Cardiac ventricle fibroblast (primary cell): ENCODE data around the gene EIF2B2.

DNA sequence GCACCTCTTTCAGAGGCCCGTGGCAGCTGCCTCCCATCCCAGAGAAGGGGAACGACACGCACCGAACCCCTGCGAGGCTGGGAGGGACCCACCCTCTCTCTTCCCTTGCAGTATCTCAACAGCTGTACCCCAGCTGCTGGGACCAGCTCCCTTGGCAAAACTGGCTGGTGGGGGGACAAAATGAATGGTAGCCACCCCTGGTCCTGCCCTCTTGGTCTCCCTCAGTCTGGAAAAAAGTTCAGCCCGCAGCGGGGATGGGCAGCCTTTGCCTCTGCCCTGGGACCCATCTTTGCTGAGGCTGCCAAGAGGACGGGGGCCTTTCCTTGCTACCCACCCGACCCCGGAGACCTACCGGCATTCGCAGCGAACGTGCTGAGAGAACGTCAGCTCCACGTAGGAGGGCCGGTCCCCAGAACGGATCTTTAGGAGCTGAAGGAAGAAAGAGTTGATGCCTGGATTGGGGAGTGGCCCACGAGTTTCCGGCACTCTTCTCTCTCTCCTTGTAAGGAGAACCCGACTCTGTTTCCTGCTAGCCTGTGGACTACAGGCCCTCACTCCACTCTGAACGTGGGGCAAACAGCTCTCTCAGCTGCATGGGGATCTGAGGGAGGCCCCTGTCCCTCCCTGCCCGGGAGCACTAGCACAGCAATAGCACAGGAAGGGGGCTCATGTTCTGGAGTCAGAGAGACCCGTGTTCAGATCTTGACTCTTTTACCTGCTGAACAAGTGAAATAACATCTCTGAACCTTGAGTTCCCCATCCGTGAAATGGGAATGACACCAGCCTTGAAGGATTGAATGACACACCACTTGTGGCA, 7.0 kb downstream of the PGF start:
- RAMPAGE, long total RNA: no peak

- RAMPAGE, long total RNA: no peak
These were observed 2.5 kb upstream of the PGF start for GRCh38 chr14:74957873-74958326.

GRCh38 chr14:74974046-74974793, 18.8 kb upstream of the PGF start:
- RAMPAGE, long total RNA: no peak

- RAMPAGE, long total RNA: start-site peak on the plus strand at chr14:75002916-75002943, 32 and 19 reads in 2 replicates
These were observed at the start of gene EIF2B2 for GRCh38 chr14:75002253-75003207. TSS of gene EIF2B2 (plus strand) at chr14:75002921.

DNA sequence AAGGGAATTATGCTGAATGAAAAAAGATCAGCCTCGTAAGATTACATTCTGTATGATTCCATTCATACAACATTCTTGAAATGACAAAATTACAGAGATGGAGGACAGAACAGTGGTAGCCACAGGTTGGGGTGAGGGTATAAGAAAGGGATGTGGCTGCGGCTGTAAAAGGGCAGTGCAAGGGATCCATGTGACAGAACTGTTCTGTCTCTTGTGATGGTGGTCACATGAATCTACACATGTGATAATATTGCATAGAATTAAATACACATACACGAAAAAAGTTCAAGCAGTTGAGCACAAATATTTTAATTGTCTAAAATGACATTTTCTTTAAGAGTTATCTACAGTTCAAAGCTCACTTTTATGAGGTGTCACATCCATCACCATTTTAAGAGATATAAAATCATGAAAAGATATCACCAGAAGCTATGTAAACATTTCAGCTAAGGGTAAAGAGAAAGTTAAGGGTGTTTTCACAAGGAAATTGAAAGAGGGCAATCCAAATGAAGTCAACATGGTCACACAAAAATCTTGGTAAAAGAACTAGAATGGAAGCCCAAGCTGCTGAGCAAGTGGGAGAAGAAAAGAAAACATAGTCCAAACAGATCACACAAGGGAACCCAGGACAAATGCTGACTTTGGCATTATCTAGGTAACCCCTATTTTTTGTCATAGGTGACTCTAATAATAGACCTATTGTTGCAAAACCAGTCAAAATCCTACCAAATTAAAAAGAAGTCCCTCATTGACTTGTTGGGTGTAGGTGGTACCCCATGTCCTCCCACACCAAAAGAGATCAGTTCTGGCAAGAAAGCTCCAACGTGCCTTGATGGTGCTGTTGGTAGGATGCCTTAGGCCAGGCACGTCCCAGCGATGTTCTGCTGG, 7.4 kb upstream of the NEK9 start:
- RAMPAGE, long total RNA: no peak

- RAMPAGE, long total RNA: no peak
These were observed 45.6 kb upstream of the TMED10 start for GRCh38 chr14:75221786-75222639.

- RAMPAGE, long total RNA: no peak
These were observed 47.3 kb upstream of the TMED10 start for GRCh38 chr14:75223649-75224176.

DNA sequence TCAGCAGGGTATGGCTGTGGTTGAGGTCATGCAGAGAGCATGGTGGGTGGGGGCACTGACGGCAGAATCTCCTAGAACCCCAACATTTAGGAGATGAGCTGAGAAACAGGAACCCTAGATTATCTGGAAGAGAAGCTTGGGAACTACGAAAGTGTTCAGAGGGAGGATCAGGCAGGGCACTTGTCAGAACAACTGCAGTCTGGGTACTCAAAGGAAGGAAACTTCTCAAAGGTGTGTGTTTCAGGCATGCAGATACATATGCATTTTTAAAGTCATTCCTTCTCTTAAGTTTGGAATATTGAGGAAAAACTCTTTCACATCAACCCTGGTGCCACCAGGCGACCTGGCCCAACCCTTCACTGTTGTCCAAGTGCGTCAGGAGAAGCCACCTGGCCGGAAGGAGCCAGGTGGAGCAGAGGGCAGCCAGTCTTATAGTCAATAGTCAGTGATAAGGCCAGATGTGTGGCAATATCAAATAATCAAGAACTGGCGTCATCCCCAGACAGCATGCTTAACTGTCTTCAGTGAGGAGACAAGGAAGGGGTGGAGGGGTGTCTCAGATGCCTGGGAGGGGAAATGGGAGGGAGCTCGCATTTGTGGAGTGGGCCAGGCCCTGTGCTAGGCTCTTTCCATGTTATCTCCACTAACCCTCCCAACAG, 49.2 kb upstream of the FOS start:
- RAMPAGE, long total RNA: no peak

GRCh38 chr14:75234516-75234916, 44.1 kb upstream of the FOS start:
- RAMPAGE, long total RNA: no peak

GRCh38 chr14:75259422-75260103, 19.1 kb upstream of the FOS start:
- RAMPAGE, long total RNA: no peak

DNA sequence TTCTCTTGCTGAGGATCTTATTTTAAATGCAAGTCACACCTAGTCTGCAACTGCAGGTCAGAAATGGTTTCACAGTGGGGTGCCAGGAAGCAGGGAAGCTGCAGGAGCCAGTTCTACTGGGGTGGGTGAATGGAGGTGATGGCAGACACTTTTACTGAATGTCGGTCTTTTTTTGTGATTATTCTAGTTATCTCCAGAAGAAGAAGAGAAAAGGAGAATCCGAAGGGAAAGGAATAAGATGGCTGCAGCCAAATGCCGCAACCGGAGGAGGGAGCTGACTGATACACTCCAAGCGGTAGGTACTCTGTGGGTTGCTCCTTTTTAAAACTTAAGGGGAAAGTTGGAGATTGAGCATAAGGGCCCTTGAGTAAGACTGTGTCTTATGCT, 1.7 kb downstream of the FOS start:
- RAMPAGE, long total RNA: no peak

- RAMPAGE, long total RNA: no peak
These were observed 55.7 kb downstream of the FOS start for GRCh38 chr14:75334146-75334913.

DNA sequence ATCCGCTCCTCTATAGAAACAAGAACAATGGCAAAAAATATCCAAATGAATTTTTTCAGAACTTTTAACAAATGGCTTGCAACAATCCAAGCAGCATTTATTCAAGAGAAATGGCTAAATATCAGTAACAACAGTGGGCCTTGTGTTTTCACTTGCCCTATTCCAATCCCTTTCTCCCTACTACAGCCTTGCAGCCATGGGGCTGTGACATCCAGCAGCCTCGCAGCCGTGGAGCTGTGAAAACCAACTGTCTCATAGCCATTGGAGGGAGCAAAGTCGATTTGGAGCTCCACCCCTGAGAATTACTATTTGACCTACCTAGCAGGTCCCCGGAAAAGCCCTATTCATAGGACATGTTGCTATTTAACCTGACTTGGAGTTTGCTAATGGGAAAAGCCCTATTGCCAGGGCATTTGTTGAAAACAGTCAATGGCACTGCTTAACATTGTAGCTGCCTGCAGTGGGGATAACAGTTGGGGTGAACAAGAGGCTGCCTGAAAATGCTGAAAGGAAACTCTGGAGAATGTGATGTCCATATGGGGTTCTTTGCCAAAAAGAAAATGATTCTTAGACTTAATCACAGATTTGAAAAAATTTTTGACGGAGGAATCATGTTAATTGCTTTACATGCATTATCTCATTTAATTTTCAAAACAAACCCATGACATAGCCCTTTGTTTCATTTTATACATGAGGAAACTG, 33.2 kb downstream of the ERG28 start:
- RAMPAGE, long total RNA: no peak

DNA sequence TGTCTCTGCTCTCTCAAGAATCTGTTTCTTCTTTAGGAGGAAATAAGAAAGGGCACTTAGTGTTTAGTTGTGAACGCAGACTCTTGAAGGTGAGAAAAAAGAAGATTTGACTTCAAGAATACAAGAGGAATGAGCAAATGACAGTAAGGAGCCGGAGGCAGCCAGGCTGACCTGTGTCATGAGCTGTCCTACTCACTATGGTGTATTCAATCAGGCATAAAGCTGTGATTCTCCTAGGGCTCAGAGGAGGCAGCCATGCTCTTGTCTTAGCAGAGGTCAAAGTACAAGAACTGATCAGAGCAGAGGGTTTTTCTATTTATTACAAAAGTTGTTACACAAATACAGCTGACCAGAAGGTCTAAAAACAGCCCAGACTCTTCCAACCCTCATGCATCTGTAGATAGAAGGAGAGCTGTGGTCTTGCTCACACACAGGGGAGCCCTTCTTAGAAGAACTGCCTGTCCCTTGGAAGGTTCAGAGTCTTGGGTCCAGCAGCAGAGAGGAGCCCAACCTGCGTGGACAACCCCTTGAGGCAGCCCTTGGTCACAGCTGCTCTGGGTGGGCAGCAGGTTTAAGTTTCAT, 10.0 kb downstream of the ERG28 start:
- RAMPAGE, long total RNA: no peak

DNA sequence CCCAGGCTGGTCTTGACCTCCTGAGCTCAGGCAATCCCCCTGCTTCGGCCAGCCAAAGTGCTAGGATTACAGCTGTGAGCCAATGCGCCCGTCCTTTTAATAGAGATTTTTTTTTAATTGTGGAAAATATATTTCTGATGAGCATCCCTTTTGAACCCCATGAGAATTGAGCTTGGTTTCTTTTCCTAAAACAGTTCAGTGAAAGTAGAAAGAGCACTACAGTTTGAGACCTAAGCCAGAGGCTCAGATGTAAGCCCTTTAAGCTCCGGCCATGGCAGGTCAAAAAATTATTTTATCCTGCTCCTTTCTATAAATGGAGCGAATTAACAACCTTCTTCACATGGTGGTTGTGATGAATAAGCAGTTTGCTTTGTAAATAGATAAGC, 96.1 kb downstream of the TTLL5 start:
- RAMPAGE, long total RNA: no peak

DNA sequence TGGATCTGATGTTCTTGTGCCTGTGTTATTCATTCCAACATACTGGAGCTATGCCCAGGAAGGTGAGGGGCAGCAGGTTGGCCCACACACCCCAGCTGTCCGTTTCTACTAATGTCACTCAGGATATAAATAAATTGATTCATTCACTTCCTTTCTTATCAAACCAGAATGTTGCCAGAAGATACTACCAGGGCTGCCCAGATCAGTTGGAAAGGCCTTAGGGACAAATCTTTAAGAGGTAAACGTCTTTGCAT, 40.6 kb downstream of the TGFB3 start:
- RAMPAGE, long total RNA: no peak

DNA sequence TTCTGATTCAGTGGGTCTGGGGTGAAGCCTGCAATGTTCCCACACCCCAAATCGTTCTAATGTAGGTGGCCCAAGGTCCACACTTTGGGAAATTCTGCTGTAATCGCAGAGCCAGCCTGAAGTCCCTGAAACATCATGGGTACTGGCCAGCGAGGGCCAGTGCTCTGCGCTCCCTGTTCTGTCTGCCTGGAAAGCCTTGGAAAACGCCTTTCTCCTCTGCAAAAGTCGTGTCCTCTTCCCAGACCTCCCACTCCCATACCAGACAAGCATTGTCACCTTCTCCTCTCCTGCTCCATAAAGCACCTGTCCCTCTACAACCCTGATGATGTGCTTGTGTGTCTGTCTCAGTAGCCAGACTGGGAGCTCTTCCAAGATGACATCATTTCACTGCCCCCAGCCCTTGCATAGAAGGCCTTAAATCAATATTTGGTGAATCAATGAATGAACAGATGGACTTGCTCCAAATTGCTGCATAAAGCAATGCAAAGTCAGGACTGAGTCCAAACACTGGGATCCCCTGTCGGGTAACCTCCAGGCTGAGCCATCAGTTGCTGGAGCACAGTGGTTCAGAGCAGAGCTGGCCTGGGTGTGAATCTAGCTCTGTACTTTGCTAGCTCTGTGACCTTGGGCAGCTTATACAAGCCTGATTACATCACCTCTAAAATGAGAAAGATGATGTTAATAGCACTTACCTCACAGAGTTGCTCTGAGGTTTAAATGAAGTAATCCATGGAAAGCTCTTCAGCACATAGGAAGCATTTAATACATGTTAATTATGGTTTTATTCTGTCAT, 120.4 kb upstream of the VASH1 start:
- RAMPAGE, long total RNA: no peak

- RAMPAGE, long total RNA: no peak
These were observed 18.6 kb downstream of the VASH1 start for GRCh38 chr14:76779613-76780552.

DNA sequence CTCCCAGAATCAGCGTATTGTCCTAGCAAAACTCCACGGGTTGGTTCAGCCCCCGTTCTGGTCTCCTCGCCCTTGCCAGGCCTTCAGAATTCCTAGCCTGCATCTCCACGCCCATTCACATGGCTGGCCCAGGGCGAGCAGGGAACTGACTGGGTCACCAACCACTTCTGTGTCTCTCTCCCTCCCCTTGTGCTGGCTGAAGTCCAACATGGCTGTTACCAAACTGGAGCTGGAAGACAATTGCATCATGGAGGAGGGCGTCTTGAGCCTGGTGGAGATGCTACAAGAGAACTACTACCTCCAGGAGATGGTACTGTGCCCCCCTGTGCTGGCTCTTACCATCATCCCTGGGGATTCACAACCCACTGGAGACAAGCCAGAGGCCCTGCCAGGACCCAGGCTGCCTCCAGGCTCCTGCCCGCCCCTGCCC, 9.8 kb downstream of the LRRC74A start:
- RAMPAGE, long total RNA: no peak

DNA sequence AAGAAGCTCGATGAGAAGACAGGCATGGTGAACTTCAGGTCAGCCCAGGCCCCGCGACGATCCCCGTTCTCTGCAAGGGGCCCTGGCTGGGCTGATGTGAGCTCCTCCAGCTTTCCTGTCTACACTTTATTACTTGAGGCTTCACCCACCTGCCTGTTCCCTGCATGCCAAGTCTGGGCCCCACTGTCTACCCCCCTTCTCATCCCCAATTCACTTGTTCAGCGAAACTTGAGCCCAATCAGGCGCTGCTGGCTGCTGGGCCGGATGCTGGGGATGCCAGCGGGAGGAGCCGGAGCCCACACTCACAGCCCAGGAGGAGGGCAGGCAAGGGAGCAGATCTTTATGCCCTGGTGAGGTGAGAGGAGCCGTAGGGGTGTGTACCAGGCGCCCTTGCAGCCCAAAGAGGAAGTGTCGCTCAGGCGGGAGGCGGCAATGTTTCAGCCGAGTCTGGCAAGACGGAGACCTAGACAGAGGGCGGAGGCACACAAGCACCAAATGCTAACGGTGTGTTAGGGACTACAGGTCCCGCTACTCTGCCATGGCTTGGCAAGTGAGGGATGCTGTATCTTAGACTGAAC, 41.3 kb downstream of the LRRC74A start:
- RAMPAGE, long total RNA: no peak